ENCODE measurements around a stretch of chr6.

- RRBS, result no CpG with 5 or more reads among the region's 3 CpGs
These were observed 97.6 kb downstream of the TMEM242 start for GRCh38 chr6:157225797-157225996.

DNA sequence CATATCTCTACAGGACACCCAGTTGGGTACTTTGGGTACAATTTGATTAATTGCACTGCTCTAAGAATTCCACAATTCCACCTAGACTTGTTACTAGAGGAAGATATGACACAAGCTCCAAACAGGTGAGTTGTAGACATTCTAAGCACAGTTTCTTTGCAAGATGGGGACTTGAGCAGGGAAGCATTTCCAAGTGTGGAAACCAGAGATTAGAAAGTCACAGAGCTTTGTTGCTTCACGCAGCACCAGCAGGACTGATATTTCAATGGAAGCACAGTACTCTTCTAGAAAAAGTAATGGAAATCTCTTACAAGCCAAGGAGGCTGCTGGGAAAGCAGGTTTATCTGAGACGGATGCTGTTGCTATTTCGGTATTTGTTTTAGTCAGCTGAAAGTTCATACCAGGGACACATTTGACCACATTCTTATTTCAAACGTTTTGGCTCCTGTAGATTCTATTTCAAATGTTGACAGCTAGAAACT lies 3.5 kb upstream of the TMEM242 start:
- RRBS, result no CpG with 5 or more reads among the region's 4 CpGs

GRCh38 chr6:157381608-157382819 lies 1.0 kb downstream of the ZDHHC14 start:
- RRBS, result 4% methylated on average over 56 of the region's 105 CpGs

DNA sequence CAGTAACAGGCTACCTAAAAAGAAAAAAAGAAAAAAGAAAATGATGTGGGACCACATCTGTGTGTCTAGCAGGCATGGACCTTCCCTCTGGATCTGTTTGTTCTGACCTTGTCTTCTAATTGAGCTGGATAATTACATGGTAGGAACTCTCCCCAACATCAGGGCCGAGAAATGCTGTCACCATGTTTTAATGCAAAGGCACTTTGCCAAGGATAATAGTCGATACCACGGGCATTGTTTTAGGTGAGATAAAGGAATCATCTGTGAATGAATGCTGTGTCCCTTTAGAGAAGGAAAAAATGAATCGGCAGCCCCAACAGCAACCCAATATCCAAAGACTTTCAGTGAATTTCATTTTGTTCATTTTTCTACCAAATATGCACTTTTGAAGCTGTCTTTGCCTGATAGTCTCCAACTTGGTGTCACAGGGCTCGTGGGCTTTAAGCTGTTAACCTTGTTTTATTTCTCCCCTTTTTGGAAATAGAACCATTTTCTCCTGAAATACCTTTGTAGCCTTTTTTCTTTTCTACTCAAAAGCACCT lies 149.2 kb downstream of the ZDHHC14 start:
- RRBS, result no CpG with 5 or more reads among the region's 5 CpGs

DNA sequence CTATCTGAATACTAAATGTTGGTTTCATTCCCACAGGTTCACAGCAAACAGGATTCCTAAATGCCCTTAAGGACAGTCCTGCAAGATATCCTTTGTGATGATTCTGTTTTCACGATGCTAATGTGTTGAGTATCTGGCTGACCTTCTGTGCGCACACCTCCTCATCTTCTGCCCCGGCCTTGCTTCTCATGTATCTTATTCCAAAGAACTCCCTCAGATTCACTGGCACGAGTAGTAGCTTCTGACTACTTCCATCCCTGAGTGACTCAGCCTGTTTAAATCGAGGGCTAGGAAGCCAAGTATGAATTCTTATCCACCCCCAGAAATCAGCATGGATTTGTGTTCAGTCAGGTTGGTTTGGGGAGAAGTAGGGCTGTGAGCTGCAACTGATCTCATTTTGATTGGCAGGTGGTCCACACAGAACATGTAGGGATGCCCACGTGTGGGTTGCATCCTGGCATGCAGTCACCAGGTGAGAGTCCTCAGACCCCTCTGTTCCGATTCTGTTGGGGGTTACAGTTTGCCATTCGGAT lies 190.2 kb upstream of the SNX9 start:
- RRBS, result no CpG with 5 or more reads among the region's 8 CpGs

GRCh38 chr6:157719424-157719698 lies 103.7 kb upstream of the SNX9 start:
- RRBS, result no CpG with 5 or more reads among the region's 7 CpGs

DNA sequence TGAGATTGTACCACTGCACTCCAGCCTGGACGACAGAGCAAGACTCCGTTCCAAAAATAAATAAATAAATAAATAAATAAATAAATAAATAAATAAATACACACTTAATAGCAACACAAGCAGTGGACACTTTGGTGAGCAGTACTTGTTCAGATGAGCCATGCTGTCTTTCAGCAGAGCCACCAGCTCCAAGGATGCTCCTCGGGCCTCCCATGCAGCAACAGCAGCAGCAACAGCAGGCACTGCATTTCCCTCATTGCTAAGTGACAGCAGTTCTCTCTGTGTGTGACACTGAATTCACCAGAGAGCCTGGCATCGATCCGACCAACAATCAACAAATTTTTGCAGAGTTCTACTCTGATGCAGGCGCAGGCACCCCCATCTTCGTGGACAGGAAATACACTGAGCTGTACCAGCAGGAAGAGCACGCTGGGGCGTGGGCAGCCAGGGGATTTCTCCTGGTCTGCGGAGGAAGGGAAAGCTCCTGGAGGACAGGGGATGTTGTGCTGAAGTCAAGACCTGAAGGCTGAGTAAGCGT lies 54.0 kb upstream of the SNX9 start:
- RRBS, result no CpG with 5 or more reads among the region's 11 CpGs

- RRBS, result no CpG with 5 or more reads among the region's 3 CpGs
These were observed 7.1 kb downstream of the SNX9 start for GRCh38 chr6:157829897-157830750.

GRCh38 chr6:157839655-157840135 lies 16.6 kb downstream of the SNX9 start:
- RRBS, result no CpG with 5 or more reads among the region's 6 CpGs

DNA sequence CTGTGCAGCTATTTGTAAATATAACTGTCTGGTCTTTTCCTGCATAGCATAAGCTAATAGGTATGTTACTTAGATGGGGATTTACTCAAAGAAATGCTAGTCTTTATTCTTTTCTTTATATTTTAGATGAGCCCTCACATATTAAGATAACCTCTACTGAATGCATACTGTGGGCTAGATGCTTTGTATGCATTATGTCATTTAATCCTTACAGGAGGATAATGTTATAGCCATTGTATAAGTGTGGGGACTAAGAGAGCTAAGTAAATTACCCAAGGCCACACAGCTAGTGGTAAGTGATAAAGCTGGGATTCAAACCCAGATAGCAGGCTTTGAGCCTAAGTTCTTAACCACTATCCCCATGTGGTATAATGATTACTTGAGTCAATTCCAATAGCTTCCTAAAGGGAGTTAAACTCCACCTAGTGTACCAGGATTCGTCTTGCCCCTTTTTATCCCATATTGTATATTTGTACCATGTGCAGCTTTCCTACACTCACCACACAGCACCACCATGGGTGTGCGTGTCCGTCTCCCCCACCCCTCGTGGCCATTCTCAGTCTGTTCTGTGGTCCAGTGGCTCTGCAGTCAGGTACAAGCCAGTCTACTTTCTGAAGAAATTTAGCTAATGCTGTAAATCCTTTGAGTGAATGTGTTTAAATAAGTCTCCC lies 66.8 kb downstream of the SNX9 start:
- RRBS, result no CpG with 5 or more reads among the region's 4 CpGs

GRCh38 chr6:157951782-157952251 lies 29.8 kb upstream of the SYNJ2 start:
- RRBS, result no CpG with 5 or more reads among the region's 9 CpGs

GRCh38 chr6:157990330-157991011 lies 8.8 kb downstream of the SYNJ2 start:
- RRBS, result no CpG with 5 or more reads among the region's 15 CpGs

DNA sequence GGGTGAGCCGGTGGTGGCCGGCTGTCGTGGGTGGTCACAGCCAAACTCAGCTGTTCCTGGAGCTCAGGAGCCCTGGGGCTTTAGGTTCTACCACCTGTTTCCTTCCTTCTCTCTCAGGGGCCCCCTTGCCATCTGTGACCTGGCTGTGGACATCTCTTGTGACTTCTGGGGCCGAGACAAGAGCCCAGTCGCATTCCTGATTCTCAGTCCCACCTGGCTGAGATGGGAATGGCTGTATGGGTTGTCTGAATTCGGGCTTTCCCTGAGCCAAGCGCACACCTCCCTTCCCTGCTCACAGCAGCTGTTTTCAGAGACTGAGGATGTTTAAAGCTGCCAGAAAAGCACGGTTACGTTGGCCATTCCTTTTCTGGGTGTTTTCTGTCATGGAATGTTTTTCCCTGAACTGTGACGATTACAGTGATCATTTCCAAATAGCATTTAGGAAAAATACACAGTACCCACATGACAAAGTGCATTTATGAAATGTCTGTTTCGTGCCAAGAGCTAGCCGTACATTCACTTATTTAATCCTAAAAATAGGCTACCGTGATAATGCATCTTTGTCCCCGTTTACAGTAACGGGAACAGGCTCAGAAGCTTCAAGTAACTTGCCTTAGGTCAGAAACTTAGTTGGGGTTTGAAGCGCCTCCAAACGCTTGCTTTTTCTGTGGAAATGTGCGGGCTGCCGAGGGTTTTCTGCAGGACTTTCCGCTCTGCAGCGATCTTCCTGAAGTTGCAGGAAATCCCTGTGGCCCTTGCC lies 36.7 kb downstream of the SYNJ2 start:
- RRBS, result no CpG with 5 or more reads among the region's 21 CpGs

DNA sequence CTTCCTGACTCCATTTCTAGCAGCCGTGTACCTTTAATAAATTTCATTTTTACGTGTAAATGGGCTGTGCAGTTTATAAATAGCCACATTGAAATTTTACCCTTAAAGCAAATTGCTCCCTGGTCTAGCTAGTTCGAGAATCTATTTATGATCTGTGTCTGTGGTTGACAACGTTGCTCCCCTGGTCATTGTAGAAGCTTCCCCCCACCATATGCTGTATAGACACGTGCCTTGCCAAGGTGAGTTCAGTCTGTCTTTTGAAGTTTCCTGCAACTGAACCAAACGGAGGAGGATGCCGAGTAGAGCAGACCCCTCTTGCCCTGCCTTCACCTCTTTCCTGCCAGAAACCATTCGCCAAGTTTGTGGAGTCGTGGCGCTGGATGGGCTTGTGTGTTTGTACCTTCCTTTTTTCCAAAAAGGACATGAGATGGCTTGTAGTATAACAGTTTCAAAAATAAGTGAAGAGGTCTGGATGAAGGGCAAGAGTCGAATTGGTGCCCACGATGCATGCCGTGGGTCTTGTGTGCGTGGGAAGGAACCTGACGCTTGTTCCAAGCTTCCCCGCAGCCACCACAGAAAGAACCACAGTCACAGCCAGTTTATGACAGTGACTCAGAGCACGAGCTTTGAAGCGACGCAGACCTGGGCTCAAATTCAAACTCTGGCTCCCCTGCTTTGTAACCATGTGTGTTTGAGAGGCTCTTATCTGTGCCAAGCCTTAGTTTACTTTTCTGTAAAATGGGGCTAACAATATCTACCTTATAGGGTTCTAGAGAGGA lies 65.2 kb downstream of the SYNJ2 start:
- RRBS, result no CpG with 5 or more reads among the region's 19 CpGs

GRCh38 chr6:158068810-158069422 lies 87.3 kb downstream of the SYNJ2 start:
- RRBS, result no CpG with 5 or more reads among the region's 7 CpGs

- RRBS, result no CpG with 5 or more reads among the region's 12 CpGs
These were observed 71.5 kb downstream of the SERAC1 start for GRCh38 chr6:158096386-158097062.

DNA sequence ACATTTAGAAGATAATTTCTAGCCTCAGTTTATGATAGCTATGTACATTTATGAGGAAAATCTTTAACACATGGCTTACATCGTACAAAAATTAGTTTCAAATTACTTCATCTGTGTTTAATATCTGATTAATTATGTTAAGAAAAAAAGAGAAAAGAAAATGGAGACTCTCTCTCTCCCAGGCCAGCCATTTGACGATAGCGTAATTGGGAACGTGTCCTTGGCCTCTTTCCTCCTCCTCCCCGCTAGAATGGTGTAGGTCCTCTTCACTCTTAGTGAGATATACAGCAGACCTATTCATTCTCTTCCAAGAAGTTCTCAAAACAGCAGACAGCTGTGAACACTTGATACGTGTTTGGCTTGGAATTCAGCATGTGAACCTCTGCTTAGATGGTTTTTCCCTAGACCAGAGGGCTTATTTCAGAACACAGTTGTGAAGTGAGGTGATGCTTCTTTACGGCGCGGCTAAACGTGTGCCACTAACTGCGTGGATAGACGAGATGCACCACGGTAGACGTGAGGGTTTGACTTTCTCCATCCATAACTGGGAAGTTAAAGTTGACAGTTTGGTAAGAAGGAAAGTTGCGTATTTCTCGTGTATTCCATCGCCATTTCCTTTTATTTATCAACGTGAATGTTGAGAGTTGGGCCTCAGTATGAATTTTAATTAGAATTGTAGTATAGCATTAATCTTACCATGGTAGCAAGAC lies 32.6 kb upstream of the TULP4 start:
- RRBS, result no CpG with 5 or more reads among the region's 18 CpGs

DNA sequence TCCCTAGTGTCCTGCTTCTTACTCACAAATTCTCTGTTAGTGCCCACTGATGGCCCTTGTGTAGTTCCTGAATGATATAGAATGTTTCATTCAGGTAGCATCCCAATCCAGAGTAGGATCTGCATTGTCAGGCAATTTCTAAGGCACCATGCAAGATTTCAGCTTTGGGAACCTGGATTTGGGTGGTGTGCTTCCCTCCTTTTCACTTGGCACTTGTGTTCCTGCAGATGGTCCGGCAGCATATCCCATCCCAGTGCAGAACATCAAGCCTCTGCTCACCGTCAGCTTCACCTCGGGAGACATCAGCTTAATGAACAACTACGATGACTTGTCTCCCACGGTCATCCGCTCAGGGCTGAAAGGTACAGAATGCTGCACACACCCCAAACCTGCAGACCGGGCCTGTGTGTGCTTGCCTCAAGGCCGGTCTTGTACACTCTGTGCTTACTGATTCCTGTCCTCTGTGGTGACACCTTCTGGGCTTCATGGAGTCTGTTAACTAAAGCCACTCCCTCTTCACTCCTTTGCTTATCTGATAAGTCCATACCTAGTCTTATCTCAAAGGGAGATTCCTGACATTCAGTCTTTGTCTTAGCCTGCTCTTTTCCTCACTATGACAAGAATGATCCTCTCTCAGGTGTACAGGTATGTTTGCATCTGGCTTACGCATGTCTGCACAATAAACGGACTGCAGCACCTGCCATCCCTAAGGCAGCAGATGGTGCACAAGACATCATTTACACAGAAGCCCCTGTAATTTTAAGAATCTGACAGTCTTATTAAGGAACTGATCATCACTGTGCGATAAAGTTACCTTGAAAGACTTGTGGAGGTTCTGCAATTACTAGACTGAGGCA lies 107.8 kb upstream of the TMEM181 start:
- RRBS, result no CpG with 5 or more reads among the region's 11 CpGs

DNA sequence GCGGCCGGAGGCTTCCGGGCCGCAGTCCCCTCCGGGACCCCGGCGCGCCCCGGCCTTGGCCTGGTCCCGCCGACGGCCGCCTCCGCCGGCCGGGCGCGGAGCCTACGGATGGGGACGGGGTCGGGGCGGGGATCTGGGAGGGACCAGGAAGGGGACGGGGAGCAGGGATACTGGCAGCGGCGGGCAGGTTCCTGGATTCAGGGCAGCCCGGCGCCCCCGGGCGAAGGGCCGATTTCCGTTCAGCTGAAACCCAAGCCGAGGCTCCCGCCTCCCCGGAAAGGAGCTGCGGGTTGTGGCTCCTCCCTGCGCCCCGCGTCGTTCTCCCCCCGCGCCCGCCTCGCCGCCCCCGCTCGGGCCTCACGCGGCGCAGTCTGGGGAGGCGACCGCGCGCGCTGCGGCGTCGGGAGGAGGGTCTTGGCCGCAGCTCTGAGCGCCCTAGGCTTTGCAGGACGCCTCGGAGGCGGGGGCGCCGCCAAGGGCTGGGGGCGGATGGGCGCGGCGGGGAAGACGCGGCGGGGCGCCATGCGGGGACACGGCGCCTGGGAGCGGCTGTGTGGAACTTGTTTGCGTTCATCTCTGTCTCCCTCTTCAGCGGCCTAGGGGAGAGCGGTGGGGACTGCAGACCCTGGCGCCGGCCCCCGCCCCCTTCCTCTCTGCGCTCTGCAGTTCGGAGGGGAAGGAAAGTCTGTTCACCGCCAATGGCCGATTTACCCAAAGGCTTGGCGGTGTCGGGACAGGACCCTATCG lies 22.8 kb upstream of the TMEM181 start:
- RRBS, result 3% methylated on average over 16 of the region's 89 CpGs

- RRBS, result no CpG with 5 or more reads among the region's 15 CpGs
These were observed 24.5 kb downstream of the DYNLT1 start for GRCh38 chr6:158619915-158620652.